ENCODE data around the genes IL16 and ZNF592.

DNA sequence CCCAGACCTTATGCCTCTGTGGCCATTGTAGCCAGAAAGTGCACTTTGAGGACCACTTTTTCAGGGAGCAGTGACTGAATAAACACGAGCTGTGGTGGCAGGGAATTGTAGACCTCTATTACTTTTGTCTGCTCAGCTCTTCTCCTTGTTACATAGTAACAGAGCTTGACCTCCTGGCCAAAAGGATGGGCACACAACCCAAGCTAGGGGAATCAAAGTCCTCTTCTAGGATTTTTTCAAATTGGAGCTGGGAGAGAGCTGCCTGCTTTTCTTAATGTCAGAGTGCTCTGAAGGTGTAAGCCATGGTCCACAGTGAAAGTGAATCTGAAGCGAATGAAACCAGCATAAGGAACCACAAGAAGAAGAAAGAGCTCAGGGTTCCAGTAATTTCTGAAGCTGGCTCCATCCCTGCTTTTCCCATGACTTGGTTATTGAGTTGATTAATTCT lies 60.8 kb downstream of the TLNRD1 start:
- PRO-cap = no peak
- RAMPAGE, long total RNA, 2 experiments = no peak in any of the 2 experiments

- PRO-cap = no peak
- RAMPAGE, long total RNA, 2 experiments = no peak in any of the 2 experiments
Observed at GRCh38 chr15:81176177-81176990, 20.3 kb upstream of the IL16 start.

GRCh38 chr15:81196194-81197214 lies at the start of gene IL16:
Gene IL16 (plus strand): TSS chr15:81196879.
- PRO-cap = no peak
- RAMPAGE, long total RNA, 2 experiments = no peak in any of the 2 experiments

DNA sequence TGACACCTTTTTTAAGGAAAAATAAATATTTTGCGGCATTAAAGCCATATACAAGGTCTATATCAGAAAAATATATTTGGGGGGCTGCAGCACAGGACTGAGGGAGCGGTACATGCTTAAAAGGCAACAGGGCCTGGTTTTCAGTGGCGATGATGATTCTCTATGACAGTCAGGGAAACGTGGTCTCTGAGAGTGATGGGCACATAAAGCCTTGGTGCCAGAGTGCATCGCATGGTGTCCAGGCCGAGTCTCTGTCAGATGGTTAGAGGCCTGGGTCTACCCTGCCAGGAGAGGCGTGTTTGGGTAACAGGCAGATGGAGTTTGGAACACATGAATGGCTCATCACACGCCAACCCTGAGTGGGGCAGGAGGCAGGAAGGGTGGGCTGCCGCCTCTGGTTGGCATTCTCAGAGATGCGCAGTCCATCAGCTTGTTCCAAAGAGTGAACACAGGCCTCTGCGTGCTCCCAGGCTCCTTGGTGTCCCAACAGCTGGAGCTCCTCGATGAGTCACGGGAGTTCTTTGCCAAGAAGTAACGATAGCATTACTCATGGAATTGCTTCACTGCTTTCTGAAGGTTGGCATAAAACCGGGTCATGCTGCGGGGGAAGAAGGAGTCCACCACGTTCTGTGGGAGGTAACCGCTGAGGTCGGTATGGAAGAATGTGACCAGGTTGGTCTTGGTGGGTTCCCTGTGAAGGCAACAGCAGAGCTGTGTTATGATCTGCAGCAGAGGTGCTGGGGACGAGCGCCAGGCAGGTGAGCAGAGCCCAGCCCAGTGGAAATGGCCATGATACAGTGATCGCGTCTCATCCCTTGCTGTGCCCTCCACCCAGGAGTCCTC lies 11.0 kb downstream of the STARD5 start:
- PRO-cap = bidirectional peak, plus-strand start at position 728 of the sequence, minus-strand start at position 437 of the sequence
- RAMPAGE, long total RNA, 2 experiments = start-site peak on the plus strand in 1 of 2 experiments, centred at position 635 of the sequence, 17 reads per replicate; start-site peak on the minus strand in 1 of 2 experiments, centred at positions 368 to 477 of the sequence, 18 to 21 reads per replicate

GRCh38 chr15:82043063-82044114 lies 2.4 kb downstream of the MEX3B start:
- PRO-cap = no peak
- RAMPAGE, long total RNA, 2 experiments = no peak in any of the 2 experiments

DNA sequence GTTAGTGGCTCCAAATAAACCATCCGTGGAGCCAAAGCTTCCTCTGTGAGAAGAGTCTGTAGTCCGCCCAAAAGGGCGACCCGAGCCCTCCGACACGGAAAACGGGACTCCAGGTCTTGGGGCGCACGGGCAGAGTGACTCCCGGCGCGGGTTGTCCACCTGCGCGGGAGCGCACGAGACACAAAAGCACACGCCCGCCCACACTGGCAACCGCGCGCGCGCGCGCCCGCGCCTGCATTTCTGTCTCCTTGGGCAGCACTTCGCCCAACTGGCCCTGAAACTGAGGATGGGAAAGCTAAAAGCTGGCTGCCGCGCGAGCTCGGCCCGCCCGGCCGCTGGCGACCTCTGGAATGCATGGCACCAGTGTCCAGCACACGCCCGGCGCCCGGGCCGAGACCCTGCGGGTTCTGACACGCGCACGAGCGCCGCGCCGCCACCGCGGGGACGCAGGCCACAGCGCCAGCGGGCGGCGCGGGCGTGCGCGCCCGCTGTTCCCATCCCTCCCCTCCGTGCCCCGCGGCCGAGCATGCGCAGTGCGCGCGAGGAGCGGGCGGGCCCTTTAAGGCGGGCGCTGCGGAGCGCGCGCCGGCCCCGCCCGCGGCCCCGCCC lies 845 bp upstream of the MEX3B start:
- PRO-cap = bidirectional peak, plus-strand start at position 277 of the sequence, minus-strand start at position 157 of the sequence; bidirectional peak, plus-strand start outside the sequence, minus-strand start at position 506 of the sequence
- RAMPAGE, long total RNA, 2 experiments = no peak in any of the 2 experiments

GRCh38 chr15:82122801-82123339 lies 77.1 kb upstream of the MEX3B start:
- PRO-cap = no peak
- RAMPAGE, long total RNA, 2 experiments = no peak in any of the 2 experiments

GRCh38 chr15:82263258-82263742 lies 682 bp downstream of the SAXO2 start:
- PRO-cap = no peak
- RAMPAGE, long total RNA, 2 experiments = no peak in any of the 2 experiments

DNA sequence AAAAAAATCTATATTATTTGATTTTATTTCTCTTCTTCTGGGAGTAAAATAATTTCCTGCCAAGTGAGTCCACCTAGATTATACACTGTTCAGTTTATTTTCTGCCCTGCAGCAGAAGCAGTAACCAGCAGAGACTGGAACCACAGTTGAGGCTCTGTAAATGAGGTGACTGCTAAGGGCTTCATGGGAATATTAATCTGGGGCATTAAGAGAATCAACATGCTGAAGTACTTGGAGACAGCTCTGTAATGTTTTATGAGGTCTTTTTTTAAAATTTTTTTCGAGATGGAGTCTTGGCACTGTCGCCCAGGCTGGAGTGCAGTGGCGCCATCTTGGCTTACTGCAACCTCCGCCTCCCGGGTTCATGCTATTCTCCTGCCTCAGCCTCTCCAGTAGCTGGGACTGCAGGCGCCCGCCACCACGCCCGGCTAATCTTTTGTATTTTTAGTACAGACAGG lies 2.6 kb downstream of the WHAMM start:
- PRO-cap = no peak
- RAMPAGE, long total RNA, 2 experiments = no peak in any of the 2 experiments

GRCh38 chr15:82830583-82831143 lies 21.2 kb downstream of the WHAMM start:
- PRO-cap = no peak
- RAMPAGE, long total RNA, 2 experiments = no peak in any of the 2 experiments

GRCh38 chr15:82832001-82832200 lies 22.5 kb downstream of the WHAMM start:
- PRO-cap = no peak
- RAMPAGE, long total RNA, 2 experiments = no peak in any of the 2 experiments

DNA sequence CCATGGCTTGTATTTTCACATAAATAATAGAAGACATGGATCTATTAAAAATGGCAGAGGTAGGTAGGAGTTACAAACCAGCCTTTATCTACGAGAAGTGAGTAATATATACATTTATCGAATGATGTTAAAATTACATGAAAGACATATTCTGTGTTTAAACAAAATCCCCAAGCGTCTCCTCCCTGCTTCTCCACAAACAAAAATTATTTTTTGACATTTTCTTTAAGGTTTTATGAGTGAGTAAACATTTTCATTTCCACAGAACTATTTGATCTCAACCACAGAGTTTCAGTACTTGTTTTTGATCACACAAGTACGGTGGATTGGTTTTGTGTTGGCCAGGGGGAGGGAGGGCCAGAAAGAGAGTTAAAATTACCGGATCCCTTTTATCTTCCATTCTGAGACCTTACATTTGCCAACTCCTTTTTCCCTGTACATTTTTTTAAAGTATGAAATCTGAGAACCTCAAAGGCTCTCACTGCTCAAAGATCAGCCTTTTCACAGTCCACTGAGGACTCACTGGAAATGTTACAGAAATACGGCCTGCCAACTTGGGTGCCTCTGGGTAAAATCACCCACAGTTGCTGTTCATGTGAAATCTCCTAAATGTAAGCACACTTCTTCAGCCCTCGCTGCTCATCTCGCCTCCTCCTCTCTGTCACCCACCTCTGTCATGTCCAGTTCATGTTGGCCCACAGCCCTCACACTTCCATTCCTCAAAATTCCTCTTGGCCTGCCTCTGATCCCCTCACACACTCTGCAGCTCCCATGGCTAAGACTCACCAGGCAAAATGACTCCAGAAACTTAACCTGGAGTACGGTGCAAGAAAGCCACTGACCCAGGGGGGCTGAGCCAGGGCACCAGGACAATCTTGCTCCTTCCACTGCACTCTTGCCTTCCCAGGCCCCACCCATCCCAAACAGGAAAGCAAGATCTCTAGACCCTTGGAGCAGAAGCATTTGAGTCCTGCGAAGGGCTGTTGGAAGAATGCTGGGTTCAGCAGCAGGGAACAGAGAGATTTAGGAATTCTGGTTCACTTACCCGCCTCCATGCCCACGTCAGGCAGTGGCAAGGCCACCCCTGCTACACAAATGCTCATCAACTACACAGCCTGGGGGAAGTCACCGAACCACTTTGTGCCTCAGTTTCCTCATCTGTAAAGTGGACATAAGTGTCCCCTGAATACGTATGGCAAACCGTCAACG lies 1.5 kb downstream of the HOMER2 start:
- PRO-cap = no peak
- RAMPAGE, long total RNA, 2 experiments = no peak in any of the 2 experiments

GRCh38 chr15:83029683-83030347 lies 18.4 kb upstream of the C15orf40 start:
- PRO-cap = no peak
- RAMPAGE, long total RNA, 2 experiments = no peak in any of the 2 experiments

DNA sequence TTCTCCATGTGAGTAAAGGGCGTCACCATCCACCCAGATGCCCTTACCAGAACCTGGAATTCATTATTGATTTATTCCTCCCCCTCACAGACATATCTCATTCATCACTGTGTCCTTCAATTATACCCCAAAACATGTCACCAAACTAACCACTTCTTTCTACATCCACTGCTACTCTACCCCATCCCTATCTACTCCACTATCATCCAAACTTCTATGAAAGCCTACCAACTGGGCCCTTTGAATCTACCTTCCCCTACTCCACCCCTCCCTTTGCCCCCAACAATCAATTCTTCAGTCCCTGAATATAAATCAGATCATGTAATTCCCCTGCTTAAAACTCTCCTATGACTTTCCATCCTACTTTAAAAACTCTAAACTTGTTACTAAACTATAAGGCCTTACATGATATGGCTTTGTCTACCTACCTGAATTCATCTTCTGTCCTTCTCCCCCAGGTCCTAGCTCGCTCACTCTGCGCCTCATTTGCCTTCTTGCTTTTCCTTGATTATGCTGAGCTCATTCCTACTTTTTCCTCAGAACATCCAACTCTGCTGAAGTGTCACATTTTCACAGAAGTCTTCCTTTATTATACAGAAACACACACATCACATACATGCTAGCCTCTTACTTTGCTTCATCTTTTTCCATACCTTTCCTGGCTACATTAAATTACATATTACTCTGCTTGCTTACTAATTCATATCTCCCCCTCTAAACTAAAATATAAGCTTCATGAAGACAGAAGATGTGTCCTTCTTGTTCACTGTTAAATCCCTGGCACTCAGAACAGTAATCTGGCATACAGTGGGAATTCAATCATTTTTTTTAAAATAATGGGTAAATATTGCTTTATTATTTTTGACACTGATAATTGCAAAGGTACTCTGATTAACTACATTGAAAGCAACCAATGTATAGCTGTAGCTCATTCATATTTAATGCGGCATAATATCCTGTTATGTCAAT lies 18.4 kb downstream of the HDGFL3 start:
- PRO-cap = no peak
- RAMPAGE, long total RNA, 2 experiments = no peak in any of the 2 experiments

GRCh38 chr15:83208208-83208613 lies 588 bp upstream of the HDGFL3 start:
- PRO-cap = no peak
- RAMPAGE, long total RNA, 2 experiments = no peak in any of the 2 experiments

DNA sequence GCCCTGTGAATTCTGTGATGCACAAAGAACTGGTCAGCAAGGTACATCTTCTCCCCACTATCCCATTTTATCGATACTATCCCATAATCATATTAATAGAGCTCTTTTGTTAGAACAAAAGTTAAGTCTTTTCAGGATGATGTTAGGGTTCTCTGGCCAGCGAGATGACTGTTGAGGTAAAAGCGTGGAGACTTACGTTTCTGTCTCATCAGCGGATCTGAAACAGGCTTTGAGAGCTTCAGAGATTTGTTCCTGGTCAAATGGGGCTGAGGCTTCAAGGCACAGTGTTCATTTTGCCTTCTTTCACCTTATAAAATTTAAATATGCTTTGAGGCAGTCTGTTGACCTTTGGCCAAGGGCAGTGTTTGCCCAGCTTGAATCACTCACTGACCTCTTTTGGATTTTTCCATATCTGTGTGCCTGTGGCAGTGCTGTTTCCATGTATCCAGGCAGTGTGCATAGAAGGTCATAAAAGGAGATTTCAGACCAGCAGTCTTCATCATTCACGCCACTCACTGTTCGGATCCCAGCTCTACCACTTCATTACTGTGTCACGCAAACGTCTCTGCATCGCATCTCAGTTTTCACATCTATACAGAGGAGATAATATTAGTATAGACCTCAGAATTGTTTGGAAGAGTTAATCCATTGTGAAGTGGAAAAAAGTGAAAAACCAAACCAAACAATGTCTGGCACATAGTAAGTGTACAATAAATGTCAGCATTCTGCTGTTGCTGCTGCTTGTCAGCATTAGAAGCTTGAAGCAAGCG lies 3.2 kb downstream of the ADAMTSL3 start:
- PRO-cap = no peak
- RAMPAGE, long total RNA, 2 experiments = no peak in any of the 2 experiments

DNA sequence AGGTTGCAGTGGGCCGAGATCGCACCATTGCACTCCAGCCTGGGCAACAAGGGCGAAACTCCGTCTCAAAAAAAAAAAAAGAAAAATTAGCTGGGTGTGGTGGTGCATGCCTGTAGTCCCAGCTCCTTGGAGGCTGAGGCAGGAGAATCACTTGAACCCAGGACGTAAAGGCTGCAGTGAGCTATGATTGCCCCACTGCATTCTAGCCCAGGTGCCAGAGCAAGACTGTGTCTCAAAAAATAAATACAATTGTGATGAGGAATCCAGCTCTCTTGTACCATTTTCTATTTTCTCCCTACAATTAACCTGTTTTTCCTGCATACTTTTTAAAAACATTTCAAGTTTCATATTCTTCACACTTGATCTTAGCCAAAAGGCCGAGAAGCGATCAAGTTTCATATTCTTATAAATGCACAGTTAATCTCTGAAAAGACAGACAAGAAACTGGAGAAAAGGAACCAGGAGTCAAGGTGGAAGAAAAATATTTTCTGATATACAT lies 20.5 kb downstream of the SEC11A start:
- PRO-cap = no peak
- RAMPAGE, long total RNA, 2 experiments = no peak in any of the 2 experiments

GRCh38 chr15:84715209-84716004 lies 532 bp downstream of the SEC11A start:
- PRO-cap = no peak
- RAMPAGE, long total RNA, 2 experiments = no peak in any of the 2 experiments

DNA sequence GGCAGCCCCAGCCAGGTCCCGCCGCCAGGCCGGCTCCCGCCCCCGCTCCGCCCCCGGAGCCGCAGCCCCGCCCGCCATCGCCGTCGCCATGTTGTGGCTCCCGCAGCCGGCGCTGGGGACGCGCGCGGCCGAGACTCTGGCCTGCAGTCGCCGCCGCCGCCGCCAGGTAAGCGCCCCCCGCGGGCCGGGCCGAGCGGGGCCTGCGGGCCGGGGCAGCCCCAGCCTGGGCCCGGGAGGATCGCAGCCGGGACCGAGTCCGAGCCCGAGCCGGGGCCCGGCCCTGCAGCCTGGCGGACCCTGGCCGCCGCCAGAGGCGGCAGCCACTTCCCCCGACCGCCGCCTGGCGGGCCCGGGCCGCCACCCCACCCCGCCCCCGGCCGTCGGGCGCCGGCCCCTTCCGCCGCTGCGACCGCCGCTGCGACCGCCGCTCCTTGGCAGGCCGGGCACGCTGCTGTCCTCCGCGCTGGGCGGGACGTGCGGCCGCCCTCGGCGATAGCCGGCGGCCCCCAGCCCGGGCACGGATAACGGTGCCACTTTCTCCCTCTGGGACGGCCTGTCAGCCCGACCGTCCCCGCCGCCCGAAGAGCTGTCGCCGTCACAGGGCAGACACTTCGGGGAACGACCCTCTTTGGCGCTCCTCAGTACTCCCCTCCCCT lies at the start of gene ZNF592:
ZNF592 (plus strand) TSS at position 94 of the 656 bp plus-strand sequence.
- PRO-cap = bidirectional peak, plus-strand start at position 105 of the sequence, minus-strand start outside the sequence; bidirectional peak, plus-strand start at position 461 of the sequence, minus-strand start at position 342 of the sequence
- RAMPAGE, long total RNA, 2 experiments = no peak in any of the 2 experiments

DNA sequence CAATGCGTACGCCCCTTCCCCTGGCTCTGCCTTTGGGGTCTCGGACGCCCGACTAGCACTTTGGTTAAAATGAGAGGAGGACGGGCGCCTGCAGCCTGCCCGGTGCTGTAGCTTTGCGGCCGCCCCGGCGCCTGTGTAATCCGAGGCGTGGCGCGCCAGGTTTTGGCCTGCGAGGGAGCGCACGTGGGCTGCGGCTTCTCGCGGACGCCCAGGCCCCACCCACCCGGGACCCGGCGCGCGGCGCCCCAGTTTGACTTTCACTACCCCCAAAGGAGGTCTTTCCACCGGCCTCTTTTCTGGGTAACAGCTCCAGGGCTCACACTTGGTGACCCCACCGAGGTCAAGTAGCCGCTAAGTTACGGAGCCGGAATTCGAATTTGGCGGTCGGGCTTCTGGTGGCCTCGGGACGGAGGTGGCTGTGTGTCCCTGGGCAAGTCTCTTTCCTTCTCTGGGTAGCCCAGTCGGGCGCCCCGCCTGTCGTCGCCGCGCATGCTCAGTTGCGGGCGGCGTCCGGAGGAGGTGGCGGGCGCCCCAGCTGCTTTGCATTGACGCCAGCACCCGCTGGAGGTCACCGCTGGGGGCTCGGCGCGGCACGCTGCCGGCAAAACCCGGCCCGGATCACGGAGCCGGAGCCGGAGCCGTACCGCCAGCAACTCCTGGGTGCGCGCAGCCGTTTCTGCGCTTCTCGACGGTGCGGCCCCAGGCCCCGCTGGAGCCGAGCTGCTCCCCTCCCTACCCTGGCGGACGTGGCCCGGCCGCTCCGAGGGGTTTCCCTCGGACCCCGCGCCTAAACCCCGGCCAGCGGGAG lies 689 bp upstream of the PDE8A start:
- PRO-cap = bidirectional peak, plus-strand start at position 681 of the sequence, minus-strand start at position 491 of the sequence
- RAMPAGE, long total RNA, 2 experiments = start-site peak on the plus strand in 1 of 2 experiments, centred at position 457 of the sequence, 9 reads per replicate